Subcutaneous preadipocyte (primary cell): ENCODE measurements around the genes RIOX1 and DNAL1.

DNA sequence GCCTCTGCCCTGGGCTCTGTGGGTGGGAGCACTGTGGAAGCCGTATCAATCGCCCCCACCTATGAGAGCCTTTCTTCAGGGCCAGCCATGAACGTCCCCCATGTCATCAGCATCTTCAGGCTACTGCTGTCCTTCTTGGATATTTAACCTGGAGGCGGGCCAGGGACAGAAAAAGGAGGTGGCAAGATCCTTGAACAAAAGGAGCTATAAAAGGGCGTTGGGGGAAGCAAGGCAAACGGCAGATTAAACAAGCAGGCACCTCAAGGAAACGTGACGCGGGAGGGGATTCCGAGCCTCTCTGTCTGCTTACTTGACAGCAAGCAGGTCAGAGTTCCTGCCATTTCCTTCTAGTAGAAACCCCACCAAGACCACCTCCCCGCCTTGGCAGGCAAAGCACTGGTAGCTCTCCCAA, 63.0 kb downstream of the DPF3 start:
- CAGE, long polyA plus RNA = no peak

DNA sequence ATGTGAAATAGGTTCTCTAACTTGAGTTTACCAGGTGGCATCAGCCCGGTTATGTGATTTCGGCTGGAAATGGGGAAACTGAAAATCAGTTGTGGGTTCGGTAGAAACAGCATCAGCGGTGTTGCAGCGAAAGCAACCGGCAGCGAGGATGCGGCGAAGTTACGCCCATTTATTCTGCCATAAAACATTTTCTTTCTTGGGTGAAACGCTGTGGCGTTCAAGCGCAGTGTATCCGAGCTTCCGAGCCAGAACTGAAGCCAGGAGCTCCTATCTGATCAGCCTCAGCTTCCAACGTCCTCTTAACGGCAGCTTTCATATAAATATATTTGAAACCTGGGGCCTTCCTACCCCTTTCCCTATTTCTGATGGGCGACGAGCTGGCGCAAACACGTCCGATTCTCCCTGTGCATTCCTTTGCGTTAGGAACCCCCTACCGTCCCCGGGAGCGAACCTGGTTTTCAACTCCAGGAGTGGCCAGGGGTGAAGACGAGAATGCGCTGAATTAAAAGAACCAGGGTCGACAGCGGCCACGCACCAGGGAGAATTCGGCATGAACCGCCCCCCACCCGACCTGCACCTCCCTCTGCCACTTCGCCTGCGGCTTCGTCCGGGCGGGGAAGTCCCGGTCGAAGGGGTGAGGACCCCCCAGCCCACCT, 1.6 kb downstream of the DPF3 start:
- CAGE, long polyA plus RNA = no peak

DNA sequence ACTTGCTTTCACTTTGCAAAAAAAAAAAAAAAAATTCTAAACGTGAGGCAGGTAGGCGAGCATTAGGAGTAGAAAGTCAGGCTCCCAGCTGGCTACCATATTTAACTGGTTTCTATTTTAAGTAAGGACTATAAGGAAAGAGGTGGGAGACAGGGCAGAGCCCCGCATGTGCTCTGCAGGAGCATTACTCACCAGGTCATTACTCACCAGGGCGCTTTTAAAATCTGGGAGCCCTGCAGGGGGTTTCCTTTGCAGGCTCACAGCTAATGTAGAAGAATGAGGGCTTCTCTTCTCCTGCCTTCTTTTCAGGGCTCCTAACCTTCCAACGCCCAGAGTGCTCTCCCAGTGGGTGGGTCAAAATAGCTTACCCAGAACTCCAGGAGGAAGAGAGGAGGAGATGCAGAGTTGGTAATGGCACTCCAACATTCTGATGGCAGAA, 14.0 kb upstream of the DPF3 start:
- CAGE, long polyA plus RNA = no peak

DNA sequence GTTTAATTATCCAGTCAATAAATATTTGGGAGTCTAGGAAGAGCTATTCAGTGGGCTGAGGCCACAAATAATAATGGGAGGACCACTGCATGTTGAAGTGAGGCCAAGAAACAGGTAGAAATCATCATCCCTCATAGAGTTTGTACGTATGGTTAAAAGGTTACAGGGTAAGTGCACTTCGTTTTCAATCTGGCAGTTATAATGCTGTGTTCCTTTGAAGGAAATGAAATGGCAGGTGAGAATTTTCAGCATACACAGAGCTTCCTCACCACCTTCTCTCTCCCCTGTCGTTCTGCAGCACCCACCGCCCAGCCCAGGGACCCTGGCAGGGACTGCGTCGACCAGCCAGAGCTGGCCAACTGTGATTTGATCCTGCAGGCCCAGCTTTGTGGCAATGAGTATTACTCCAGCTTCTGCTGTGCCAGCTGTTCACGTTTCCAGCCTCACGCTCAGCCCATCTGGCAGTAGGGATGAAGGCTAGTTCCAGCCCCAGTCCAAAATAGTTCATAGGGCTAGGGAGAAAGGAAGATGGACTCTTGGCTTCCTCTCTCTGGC, 35.0 kb downstream of the PAPLN start:
- CAGE, long polyA plus RNA = no peak

DNA sequence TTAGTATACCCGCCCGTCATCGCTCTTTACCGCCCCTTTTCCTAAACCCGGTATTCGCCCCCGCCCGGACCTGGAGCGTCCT, 147 bp upstream of the NUMB start:
- CAGE, long polyA plus RNA = no peak

- CAGE, long polyA plus RNA = no peak
These were observed at the start of gene RIOX1 for GRCh38 chr14:73490879-73491254. TSS of gene RIOX1 (plus strand) at chr14:73490933.

DNA sequence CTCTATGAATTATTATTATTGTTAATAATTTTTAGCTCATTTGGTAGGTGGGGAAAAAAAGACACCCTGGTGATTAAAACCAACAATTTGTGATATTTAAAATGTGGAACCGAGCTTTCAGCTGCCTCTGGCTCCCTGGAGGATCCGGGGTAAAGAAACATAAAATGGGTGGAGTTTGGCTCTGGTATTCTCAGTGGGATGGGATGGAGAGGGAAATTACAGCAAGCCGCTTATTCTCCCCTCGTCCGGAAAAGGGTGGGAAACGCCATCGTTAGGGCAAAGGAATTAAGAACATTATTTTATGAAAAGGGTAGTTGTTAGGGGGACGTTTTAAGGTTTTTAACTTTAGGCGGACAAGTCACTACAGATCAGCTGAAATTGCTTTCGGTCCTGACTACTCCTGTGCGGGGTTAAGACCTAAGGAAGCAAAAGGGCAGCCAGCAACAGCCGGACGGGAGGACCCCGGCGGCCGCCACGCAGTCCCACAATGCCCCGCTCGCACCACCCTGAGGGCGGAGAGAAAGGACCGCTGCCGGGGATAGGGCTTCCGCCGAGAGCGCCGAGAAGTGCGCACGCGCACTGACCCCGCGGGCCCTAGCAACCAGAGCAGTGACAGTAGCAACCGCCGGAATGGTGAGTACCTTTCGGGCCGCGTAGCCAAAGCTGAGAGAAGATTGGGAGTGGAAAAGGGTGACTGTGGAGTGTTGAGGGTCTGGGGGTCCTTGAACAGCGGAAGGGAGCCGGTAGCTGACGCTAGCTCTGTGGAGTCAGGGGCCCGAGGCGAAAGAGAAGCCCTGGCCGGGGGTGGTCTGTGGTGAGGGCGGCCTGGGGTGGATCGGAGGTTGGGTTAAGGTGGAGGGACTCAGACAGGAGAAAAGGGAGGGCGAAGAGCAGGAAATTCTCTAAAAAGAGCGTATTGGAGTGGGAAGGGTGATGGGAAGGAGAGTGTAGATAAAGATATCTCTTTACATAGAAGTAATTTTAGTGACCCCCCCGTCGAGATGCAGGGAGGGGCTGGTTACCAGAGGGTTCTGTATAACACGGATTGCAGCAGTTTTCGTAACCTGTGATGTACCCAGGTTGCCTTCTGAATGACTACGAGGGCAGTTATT, at the start of gene DNAL1:
Gene DNAL1, plus strand, starts transcription at position 577 of the 1,112 bp plus-strand sequence.
- CAGE, long polyA plus RNA = no peak

- CAGE, long polyA plus RNA = no peak
These were observed 15.6 kb upstream of the PNMA1 start for GRCh38 chr14:73729822-73730196.

DNA sequence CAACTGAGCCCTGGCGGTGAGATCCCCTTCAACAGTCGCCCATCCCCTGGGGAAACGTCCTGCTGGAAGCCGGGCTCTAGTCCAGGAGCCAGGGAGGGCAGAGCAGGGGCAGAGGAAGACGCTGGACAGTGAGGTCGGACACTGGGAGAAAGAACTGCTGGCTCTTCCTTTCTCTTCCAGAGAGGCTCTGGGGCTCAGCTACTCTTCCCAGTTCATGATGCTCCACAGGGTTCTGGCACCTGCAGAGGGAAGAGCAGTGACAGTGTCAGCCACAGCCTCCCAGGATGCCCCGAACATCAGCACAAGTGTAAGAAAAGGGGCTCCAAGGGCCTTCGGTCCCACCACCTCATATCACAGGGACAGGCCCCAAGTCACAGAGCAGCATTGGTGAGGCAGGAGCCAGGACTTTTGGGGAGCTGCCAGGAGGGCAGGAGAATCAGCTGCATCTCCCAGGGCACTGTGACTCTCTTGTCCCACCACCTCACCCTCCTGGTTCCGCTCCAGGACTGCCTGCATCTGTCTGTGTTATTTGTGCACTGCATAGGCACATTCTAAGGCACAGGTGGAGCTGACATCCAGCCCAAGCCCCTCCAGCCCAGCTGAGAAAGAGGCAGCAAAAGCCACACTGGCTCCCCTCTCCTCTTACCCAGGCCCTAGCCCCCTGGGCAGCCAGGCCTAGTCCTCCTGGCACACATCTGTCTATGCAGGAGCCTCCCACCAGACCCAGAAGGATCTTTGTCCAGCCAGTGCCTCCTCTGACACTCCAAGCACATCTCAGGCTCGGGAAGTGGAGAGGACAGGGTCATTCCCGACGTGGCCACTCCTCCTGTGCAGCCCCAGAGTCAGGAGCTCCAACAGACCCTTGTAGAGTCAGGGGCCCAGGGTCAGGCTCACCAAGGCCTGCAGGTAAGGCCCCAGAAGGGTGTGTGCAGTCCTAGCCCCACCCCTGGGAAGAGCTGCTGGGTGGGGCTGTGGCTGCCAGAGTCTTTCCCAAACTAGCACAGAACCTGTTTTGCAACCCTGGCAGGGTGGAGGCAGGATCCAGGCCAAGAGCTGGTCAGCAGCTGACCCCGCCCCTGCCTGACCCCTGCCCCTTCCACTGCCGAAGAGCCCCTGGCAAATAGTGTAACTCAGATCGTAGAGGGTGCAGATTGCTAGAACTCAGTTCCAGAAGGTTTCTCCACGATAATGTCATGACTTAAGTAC, 19.7 kb downstream of the MIDEAS start:
- CAGE, long polyA plus RNA = no peak

- CAGE, long polyA plus RNA = no peak
These were observed 2.4 kb downstream of the MIDEAS start for GRCh38 chr14:73757567-73758281.

- CAGE, long polyA plus RNA = no peak
These were observed 27.7 kb upstream of the MIDEAS start for GRCh38 chr14:73787602-73788456.

GRCh38 chr14:73997316-73997914, 21.7 kb downstream of the ENTPD5 start:
- CAGE, long polyA plus RNA = no peak

DNA sequence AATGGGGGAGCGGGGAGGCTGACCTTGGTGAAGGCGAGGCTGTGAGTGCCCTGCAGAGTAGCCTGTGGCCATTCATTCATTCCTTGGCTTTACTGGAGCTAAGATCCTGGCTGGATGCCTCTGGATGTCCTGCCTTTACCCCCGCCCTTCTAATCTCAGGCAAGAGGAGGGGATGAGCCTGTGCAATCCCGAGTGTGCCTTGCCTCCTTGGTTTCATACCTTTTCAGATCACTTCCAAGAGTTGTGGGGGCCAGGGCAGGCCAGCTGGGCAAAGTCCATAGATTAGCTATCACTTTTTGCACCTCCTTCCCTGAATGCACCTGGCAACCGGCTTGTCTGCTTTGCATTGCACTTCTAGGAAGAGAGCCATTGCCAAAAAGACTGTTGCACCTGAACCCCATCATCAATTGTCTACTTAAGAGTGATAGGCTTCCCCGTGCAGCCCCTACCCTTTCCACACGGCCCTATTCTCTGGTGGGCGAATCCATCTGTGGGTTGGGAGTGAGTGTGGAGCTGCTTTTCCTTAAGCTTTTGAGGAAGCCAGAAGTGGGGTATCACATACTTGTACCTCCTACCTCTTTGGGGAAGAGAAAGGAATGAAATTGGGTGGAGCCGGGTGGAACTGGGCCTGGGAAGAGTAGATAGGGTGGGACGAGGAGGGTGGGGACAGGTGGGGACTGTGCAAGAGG, 1.6 kb downstream of the VRTN start:
- CAGE, long polyA plus RNA = no peak

- CAGE, long polyA plus RNA = no peak
These were observed 1.7 kb downstream of the ISCA2 start for GRCh38 chr14:74495332-74495614.

DNA sequence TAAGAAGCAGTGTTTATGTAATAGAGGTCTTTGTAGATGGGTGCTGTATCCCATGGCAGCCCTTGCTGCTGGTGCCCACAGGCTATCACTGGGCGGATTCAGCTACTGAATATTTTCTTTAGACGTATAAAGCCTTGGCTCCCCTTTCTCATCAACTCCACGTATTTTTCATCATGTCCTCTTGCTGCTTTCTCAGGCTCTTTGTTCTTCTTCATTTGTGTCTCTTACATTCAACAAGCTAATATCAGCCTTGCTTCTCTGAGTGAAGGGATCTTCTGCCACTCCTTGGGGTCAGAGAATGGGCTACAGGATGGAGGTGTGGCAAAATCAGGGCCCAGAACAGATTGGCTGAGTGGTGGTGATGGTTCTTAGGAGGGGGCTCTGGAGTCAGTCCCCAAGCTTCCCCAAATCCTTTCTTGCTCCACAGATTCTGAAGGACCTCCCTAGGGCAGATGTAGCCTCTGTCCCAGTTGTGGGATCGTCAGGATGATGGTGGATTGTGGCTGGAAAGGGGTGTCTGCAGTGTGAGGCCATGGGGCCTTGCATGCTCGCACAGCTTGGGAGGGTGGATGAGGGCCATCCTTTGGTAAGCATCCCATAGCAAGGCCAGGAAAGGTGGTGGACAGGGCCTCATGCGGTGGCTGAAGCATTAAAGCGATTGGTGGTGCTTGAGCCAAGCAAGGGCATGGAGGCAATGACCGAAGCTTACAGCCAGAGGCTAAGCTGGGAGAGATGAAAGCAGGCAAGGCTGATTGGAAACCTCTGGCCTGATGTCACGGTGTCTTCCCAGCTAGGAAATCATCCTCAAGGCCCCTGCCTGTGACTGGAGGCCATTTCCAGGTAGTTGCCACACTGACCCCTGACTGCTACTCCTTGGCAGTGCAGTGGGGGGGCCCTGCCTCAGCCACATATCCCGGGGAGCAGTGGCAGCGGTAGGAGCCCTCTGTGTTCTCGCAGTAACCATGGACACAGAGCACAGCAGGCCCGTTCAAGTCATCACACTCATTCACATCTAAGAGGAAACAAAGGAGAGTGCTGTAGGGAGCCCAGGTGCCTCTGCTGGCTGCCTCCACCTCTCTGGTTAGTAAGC, 6.8 kb downstream of the ISCA2 start:
- CAGE, long polyA plus RNA = no peak

- CAGE, long polyA plus RNA = no peak
These were observed 8.4 kb upstream of the LTBP2 start for GRCh38 chr14:74620535-74620734.

- CAGE, long polyA plus RNA = no peak
These were observed 40.2 kb downstream of the AREL1 start for GRCh38 chr14:74672529-74673216.

DNA sequence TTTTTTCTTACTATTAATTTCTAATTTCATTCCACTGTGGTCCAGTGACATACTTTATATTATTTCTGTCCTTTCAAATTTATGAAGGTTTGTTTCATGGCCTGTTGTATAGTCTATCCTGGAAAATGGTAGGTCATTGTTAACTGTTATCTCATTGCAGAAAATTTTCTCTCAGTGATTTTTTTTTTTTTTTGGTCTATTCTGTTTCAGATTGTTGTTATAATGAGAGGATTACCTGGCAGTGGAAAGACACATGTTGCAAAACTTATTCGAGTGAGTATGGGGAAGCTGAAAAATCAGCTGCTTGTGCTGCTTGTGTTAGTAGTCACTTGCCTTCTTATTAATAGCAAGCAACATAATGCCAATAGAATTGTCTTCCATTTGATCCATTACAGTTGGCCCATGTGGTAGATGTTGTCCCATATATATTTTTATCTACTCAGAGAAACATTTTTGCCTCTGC, 52.9 kb downstream of the YLPM1 start:
- CAGE, long polyA plus RNA = no peak

DNA sequence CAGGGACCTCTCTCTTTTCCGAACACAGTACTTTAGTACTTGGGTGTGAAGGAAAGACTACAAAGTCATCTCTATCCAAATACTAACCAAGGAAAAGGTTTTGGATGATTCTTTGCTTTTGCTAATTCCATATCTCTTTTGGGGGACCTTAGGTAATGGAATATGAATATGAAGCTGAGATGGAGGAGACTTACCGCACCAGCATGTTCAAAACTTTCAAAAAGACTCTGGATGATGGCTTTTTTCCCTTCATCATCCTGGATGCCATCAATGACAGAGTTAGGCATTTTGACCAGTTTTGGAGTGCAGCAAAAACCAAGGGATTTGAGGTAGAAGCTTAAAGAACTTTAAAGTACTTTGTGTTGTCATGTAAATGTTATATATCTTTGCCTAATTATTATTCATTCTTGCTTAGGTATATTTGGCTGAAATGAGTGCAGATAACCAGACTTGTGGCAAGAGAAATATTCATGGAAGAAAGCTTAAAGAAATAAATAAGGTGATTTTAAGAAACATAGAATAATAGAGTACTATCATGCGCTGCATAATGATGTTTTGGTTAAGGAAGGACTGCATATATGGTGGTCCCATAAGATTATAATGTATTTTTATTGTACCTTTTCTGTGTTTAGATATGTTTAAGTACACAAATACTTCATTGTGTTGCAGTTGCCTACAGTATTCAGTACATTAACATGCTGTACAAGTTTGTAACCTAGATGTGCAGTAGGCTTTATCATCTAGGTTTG, 53.8 kb downstream of the YLPM1 start:
- CAGE, long polyA plus RNA = no peak

DNA sequence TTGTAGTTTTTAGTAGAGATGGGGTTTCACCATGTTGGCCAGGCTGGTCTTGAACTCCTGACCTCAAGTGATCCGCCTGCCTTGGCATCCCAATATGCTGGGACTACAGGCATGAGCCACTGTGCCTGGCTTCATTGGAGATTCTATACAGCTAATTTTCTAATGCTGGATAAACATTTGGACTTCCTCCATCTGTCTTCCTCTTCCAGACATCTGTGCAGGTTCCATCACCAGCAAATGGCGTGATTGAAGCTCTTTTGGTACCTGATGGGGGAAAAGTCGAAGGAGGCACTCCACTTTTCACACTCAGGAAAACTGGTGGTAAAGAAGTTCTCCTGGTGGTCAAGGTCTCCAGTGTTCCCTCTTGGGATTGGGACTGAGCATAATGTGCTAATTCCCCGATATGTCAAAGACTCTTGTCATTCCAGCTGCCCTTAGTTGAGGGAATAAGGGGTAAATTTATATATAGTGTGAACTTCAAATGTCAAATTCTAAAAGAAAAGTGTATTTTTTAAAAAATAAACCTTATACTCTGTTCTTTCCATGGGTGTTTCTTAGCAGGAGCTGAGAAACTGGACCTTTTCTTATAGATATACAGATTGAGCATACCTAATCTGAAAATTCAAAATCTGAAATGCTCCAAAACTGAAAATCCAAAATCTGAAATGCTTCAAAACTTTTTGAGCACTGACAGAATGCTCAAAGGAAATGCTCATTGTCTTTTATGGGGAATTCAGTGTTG, 9.3 kb downstream of the DLST start:
- CAGE, long polyA plus RNA = no peak